Skeletal muscle satellite cell (primary cell): ENCODE measurements around a stretch of chr3.

- CAGE, long polyA plus RNA, result no peak
Observed at GRCh38 chr3:64265632-64265940, 40.3 kb upstream of the PRICKLE2 start.

DNA sequence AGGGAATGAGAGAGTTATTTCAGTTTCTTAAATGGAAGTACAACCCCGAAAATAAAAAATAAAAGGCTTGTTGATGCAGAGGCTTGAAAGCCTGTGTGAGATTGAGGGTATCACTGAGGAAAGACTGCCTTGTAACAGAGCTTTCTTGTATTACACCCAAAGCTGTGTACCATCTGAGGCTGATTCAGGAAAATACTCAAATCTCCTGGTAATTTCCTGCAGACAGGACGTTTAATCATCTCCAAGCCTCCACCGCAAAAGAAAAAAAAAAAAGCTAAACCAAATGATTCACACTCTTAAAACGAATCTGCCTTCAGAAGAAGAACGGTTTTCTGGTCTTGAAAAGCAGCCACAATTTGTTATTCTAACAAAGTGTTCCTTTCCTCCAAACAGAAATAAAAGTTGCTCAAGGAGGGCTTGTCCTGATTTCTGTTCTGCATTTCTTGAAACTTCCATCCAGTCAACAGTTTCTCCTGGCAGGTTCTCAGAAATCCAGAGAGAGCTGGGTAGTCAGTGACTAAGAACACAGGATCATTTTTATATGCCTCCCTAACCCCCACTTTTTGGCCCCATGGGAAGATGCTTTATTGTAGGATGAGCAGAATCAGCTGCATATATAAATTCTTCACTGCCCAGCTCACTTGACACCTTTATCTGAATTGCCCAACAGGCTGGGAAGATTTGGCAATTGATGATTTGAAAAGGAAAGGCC, 40.8 kb upstream of the PRICKLE2 start:
- CAGE, long polyA plus RNA, result no peak

DNA sequence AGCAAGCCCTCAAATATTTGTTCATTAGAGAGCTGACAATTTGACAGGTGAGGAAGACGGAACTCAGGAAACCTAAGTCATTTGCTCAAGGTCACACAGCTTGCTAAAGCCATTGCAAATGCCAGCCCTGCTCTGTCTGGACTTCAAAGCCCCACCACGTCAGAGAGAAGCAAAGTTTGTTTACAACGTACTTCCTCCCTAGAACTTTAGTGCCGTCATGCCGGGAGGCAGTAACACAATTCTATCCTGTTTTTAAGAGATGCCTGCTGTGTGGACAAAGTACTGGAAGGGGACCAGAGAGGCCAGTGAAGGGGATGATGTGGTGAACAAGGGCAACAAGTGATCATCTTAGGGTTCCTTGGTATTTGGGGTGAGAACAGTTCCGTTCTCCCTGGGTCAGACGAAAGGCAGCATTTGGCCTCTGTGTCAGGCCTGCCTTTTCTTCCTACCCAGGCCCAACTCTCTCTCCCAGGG, 216.7 kb upstream of the PRICKLE2 start:
- CAGE, long polyA plus RNA, result no peak

DNA sequence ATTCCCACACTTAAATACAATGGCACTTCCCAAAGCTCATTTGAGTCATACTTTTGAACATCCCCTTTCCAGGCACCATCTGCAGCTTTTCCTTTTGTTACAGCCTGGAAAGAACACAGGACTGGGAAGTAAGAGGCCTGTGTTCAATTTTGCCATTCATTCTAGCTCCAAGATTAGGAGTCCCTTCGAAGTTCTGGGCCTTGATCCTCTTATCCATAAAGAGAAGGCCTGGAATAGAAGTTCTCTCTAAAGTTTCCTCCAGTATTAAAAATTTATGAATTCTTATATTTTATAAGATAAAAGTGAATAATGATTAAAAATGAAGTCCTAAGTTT, 18.5 kb downstream of the ADAMTS9 start:
- CAGE, long polyA plus RNA, result no peak

GRCh38 chr3:64681070-64681793, 6.6 kb downstream of the ADAMTS9 start:
- CAGE, long polyA plus RNA, result no peak

DNA sequence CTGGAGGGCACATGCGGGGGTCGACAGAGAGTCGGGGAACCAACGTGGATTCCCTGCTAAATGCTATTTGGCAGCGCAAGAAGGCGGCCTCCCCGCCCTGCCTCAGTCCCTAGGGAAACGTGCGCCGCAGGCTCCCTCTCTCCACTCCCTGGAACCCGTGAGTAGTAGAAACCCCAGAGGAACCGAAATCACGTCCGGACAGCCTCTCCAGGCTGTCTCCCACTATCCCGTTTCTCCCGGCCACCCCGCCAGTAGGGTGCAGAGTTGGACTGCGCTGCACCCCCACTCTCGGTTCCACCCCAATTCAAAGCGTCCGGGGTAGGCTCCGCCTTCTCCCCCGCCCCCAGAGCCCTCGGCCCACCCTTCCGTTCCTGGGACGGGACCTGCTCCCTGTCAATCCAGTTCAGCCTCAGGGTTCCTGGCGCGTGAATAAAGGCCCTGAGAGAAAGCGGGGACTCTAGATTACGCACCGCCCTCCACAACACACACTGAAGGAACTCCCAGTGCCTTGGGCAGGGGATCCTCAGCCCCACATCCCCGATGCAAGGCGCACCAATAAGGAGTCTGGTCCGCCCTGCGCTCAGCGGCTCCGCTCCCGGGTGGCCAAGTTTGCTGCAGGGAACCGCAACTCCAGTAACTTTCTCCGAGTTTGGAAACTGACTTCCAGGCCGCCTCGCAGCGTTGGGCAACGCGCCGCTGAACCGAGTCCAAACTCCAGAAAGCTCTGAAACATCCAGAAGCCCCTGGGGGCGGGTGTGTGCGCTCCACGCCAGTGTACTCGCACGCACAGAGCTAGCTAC, 2.0 kb downstream of the ADAMTS9 start:
- CAGE, long polyA plus RNA, result no peak

- CAGE, long polyA plus RNA, result no peak
Observed at GRCh38 chr3:65025788-65026110, 337.9 kb upstream of the ADAMTS9 start.

- CAGE, long polyA plus RNA, result no peak
Observed at GRCh38 chr3:65714037-65714601, 324.6 kb downstream of the MAGI1 start.

- CAGE, long polyA plus RNA, result no peak
Observed at GRCh38 chr3:65871130-65872125, 167.3 kb downstream of the MAGI1 start.

DNA sequence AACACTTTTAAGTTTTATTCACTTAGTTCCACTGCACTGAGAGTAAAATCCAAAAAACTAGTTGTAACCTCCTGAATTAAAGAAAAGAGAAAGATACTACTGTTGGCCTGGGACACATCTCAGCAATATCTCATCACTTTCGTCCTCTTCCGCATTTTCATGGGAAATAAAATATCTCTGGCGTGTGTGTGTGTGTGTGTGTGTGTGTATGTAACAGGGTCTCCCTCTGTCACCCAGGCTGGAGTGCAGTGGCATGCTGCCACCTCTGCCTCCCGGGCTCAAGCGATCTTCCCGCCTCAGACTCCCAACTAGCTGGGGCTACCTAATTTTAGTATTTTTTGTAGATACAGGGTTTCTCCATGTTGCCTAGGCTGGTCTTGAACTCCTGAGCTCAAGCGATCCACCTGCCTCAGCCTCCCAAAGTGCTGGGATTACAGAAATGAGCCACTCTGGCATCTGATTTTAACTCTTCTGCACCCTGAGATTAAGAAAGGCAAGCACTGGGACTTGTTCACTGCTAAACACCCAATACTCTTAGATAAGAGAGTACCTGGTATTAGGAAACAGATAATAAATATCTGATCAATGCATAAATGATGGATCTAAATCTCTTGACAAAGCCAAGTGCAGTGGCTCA, 157.9 kb downstream of the MAGI1 start:
- CAGE, long polyA plus RNA, result no peak

DNA sequence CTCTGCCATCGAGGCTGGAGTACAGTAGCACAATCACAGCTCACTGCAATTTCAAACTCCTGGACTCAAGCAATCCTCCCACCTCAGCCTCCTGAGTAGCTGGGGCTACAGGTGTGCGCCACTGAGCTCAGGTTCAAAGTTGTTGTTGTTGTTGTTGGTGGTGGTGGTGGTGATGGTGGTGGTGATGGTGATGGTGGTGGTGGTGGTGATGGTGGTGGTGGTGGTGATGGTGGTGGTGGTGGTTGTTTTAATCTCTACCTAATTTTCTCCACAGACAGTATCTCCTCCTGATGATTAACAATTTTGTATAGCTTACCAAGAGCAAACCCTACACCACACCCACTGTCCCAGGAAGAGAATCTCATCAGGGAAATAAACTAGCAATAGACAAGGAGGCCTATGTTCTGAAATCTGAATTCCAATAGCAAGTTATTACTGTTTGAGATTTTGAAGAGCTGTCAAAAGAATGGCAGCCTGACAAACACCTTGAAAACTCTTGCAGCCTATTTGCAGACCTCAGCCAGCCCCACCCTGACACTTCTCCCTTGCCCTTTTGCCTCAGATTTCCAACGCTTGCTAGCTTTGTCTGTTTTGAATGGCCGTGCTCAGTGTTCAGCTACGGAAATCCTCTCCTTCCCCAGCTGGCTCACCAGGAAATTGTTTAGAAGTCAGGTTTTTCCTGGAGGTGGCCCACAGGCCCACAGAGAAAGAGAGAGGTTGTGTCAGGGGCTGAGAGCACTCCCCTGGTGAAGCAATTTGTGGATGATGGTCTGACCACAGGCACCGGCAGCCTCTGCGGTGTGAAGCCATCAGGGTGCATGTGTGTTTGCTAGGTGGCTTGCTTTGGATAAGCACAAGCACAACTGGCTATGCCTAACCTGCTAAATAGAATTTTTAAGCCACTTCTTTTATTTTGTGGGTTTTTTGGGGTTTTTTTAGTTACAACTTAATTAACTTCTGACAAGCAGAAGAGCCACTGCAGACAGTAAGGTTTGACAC, 101.7 kb downstream of the MAGI1 start:
- CAGE, long polyA plus RNA, result no peak

DNA sequence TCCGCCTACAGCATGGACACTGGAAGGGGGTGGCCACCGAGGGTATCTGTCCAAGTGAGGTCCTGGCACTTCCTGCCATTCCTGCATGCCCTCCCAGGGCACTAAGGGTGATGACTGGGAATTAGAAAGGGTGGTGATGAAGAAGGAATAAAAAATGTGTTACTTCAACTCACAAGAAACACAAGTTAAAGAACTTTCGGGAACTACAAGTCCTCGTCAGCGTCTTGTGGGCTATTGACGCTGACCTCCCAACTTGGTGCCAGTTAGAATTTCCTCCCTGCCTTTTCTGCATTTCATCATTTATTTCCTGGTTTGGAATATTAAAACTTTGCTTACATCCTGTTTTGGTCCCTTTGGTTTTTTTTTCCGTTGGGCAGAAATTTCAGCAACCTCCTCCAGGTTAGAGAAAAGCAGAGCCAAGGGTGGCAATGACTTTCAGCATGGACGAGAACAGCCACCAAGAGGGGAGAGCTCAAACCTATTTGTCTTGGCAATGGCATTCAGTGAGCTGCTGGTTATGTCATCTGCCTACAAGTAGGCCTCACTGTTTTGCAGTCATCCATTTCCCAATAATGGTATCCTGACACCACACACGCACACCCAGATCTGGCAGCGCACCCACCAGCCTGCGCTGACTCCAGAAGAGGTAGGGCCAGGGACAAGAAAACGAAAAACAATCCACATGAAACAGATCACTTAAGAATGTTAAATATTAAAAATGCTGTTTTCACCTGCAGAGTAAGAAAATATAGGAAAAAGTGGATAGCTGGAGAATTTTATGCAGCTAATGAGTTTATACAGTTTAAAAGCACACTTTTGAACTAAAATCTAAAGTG, 92.4 kb downstream of the MAGI1 start:
- CAGE, long polyA plus RNA, result no peak

DNA sequence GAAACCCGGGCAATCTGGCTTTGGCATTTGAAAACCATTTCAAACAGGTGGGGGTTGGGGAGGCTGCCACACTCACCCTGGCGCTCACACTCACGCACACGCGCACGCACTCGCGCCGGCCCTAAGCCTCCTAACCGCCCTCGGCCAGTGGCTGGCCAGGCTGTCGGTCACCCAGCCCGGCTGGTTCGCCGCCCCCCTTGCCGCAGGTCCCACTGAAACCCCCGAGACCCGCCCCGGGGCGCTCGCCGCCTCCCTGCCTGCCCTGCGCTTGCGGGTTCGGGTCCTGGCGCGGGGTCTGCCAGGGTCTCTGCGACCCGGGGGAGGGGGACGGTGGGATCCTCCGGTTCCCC, 409 bp upstream of the MAGI1 start:
- CAGE, long polyA plus RNA, result no peak

- CAGE, long polyA plus RNA, result no peak
Observed at GRCh38 chr3:66306886-66307291, 86.1 kb downstream of the SLC25A26 start.

- CAGE, long polyA plus RNA, result no peak
Observed at GRCh38 chr3:66418248-66419109, 82.3 kb downstream of the LRIG1 start.

DNA sequence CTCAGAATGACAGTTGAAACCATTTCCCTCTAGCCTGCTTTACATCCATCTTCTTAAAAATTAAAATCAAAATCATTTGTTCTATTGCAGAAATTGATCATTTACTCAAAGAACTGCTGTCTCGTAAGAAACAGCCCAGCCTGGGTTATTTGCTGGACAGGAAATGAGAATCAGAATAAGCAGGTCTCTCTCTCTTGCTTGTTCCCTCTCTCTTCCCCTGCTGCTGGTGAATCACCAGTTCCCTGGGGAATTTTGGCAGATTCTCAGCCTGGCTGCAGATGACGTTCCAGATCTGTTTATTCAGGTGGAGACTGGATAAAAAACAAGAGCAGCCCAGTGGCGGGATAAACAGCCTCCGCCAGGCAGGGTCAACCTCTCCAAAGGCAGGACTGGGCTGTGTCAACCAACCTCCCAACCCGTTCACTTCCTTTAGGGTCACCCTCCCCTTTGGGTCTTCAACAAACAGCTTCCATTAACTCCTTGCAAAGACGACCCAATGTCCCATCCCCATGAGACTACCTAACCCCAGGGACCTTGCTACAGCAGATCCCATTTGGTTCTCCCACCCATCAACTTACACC, 72.1 kb downstream of the LRIG1 start:
- CAGE, long polyA plus RNA, result no peak

- CAGE, long polyA plus RNA, result no peak
Observed at GRCh38 chr3:66448833-66449088, 52.1 kb downstream of the LRIG1 start.

DNA sequence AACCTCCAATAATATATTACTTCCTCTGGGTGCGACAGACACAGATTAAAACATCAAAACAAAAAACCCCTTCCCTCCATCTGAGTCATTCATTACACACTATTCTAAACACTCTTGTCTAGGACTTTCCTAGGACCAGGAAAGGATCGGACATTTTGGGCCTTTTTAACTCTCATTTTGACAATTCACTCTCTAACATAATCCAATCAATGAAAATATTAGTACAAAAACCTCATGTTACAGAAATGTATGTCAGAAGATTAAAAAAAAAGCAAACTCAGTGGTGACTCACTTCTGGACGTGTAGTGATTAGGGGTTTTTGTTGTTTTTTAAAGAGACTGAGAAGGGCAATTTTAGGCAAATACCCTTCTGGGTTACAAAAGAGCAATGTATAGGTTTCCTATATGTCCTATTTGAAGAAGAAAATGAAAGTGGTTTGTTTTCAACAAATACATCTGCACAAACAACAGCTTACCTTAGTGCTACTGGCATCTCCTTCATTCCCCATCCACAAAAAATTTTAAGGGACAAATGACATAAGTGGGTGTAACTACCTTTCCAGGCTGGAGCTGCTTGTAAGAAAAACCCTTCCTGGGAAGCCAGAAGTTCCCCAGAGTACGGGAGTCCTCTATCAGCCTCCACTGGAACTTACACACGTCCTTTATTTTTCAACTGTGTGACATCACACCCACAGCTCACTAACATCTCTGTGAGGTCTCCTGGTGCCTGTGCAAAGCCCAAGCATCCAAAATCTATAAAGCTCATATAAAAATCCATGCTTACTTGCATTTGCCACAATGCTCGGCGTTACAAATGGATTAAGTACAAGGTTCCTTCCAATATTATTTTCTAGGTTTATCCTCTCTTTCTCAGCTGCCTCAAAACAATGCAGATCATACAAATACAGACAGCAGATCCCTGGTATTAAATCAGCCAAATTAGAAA, 27.8 kb downstream of the LRIG1 start:
- CAGE, long polyA plus RNA, result no peak

GRCh38 chr3:66582953-66583436, 82.2 kb upstream of the LRIG1 start:
- CAGE, long polyA plus RNA, result no peak

- CAGE, long polyA plus RNA, result no peak
Observed at GRCh38 chr3:66798009-66798601, 200.0 kb upstream of the KBTBD8 start.